GM12878 (cell line): ENCODE measurements around a stretch of chr1.

- RAMPAGE, long total RNA, result no peak
- RRBS, 2 experiments, result no CpG with 5 or more reads among the region's 5 CpGs
CAGE:
- cytosol, long polyA minus RNA, result no peak
- cytosol, long polyA plus RNA, result no peak
- long polyA plus RNA, result no peak
- nucleolus, long total RNA, result no peak
- nucleus, long polyA plus RNA, result no peak
- nucleus, long total RNA, result no peak
These were observed 6.7 kb downstream of the NCF2 start for GRCh38 chr1:183583584-183583940.

DNA sequence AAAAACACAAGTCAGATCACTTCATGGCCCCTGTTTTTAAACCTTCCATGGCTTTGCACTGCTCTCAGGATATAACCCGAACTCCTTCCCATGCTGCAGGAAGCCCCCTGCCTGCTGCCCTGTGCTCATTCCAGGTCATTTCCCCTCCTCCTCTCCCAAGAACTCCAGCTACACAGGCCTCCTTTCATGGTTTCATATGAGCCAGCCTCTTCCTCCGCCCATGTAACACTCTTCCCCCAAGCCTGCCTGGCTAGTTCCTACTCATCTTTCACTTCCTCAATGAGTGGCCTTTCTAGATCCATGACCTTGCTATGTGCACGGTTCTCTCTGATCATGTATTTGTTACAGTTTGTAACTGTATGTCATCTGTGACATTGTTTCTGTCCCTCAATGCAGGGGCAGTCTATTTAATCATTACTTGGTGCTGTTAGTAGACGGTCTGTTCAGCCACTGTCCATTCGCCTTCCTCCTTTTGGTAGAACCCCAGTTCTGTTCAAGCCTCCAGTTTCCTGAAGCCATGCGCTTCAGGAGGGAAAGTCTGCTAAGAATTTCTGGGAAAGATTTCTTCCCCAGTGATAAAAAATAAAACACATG is 3.2 kb upstream of the NCF2 start:
- RAMPAGE, long total RNA, result no peak
- RRBS, 2 experiments, result no CpG with 5 or more reads among the region's 6 CpGs
CAGE:
- cytosol, long polyA minus RNA, result no peak
- cytosol, long polyA plus RNA, result no peak
- long polyA plus RNA, result no peak
- nucleolus, long total RNA, result no peak
- nucleus, long polyA plus RNA, result no peak
- nucleus, long total RNA, result no peak

DNA sequence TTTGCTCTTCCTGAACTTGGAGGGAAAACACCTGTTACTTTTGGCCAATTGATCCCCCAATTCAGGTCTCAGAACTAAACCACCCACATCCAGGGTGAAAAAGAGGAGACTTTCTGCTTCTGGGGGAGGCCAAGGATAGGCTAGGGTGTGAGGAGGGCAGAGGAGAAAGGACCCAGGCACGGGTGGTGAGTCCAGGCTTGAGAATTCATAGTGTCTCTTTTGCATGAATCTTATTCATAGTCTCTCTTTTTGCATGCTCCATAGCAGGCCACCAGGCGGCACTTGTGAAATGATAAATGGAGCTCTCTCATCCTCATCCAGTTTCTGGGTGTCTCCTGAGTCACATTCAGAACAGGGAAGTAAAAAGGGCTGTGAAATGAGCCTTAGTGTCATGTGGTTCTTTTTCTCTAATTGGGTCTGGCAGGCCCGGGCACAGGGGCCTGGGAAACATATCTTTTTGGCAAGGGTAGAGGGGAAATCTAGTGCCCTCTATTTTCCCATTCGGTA is 18.9 kb upstream of the NCF2 start:
- RAMPAGE, long total RNA, result no peak
- RRBS, 2 experiments, result 19 to 40% methylated on average over 2 of the region's 4 CpGs
CAGE:
- cytosol, long polyA minus RNA, result no peak
- cytosol, long polyA plus RNA, result no peak
- long polyA plus RNA, result no peak
- nucleolus, long total RNA, result no peak
- nucleus, long polyA plus RNA, result start-site peak on the minus strand centred at position 199 of the sequence, 39 bp wide, 5 and 5 reads in 2 replicates
- nucleus, long total RNA, result no peak

DNA sequence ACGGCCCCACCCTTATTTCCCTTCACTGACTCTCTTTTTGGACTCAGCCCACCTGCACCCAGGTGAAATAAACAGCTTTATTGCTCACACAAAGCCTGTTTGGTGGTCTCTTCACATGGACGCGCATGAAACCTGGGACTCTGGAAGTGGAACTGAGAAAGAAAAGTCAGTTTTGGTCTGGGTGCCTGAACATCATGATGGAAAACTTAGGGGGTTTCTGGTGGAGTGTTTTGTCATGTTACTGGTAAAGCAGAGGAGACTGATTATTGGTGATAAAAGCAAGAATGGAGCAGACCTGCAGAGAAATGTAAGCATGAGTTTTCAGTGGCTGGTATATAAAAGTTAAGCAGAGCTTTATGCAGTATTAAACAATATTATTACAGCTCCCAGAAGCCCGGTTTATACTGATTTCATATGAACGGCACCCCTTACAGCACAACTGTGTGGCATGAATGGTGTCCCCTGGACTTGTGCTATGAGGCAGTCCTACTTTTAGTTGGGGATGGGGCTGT is 16.3 kb downstream of the ARPC5 start:
- RAMPAGE, long total RNA, result no peak
- RRBS, 2 experiments, result no CpG with 5 or more reads among the region's 5 CpGs
CAGE:
- cytosol, long polyA minus RNA, result no peak
- cytosol, long polyA plus RNA, result no peak
- long polyA plus RNA, result no peak
- nucleolus, long total RNA, result no peak
- nucleus, long polyA plus RNA, result no peak
- nucleus, long total RNA, result no peak

GRCh38 chr1:183891853-183892700 is 87.2 kb downstream of the RGL1 start:
- RAMPAGE, long total RNA, result no peak
- RRBS, 2 experiments, result no CpG with 5 or more reads among the region's 4 CpGs
CAGE:
- cytosol, long polyA minus RNA, result no peak
- cytosol, long polyA plus RNA, result no peak
- long polyA plus RNA, result no peak
- nucleolus, long total RNA, result no peak
- nucleus, long polyA plus RNA, result no peak
- nucleus, long total RNA, result no peak

- RAMPAGE, long total RNA, result no peak
- RRBS, 2 experiments, result no CpG with 5 or more reads among the region's 4 CpGs
CAGE:
- cytosol, long polyA minus RNA, result no peak
- cytosol, long polyA plus RNA, result no peak
- long polyA plus RNA, result no peak
- nucleolus, long total RNA, result no peak
- nucleus, long polyA plus RNA, result no peak
- nucleus, long total RNA, result no peak
These were observed 5.6 kb downstream of the TSEN15 start for GRCh38 chr1:184056866-184057810.

- RAMPAGE, long total RNA, result no peak
- RRBS, 2 experiments, result no CpG with 5 or more reads among the region's 24 CpGs
CAGE:
- cytosol, long polyA minus RNA, result no peak
- cytosol, long polyA plus RNA, result no peak
- long polyA plus RNA, result no peak
- nucleolus, long total RNA, result no peak
- nucleus, long polyA plus RNA, result no peak
- nucleus, long total RNA, result no peak
These were observed 1.3 kb downstream of the C1orf21 start for GRCh38 chr1:184387853-184388879.

DNA sequence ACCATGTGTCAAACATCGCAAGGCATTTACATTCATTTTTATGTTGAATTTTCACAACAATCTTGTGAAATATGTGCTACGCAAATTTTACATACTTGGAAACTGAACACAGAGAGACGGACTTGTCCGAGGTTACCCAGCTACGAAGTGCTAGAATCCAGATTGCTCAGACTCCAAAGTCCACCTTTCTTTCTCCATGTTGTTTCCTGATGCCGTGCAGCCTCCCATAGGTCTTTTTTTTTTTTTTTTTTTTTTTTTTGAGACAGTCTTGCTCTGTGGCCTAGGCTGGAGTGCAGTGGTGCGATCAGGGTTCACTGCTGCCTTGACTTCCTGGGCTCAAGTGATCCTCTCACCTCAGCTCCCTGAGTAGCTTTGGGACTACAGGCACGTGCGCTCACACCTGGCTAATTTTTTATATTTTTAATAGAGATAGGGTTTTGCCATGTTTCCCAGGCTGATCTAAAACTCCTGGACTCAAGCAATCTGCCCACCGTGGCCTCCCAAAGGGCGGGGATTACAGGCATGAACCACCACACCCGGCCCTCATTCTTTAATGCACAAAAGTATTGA is 92.6 kb downstream of the C1orf21 start:
- RAMPAGE, long total RNA, result no peak
- RRBS, 2 experiments, result no CpG with 5 or more reads among the region's 12 CpGs
CAGE:
- cytosol, long polyA minus RNA, result no peak
- cytosol, long polyA plus RNA, result no peak
- long polyA plus RNA, result no peak
- nucleolus, long total RNA, result no peak
- nucleus, long polyA plus RNA, result no peak
- nucleus, long total RNA, result no peak

GRCh38 chr1:184481998-184482635 is 95.3 kb downstream of the C1orf21 start:
- RAMPAGE, long total RNA, result no peak
- RRBS, 2 experiments, result 100% methylated on average over 1 of the region's 7 CpGs; no CpG with 5 or more reads in 1 of the 2 experiments
CAGE:
- cytosol, long polyA minus RNA, result no peak
- cytosol, long polyA plus RNA, result no peak
- long polyA plus RNA, result no peak
- nucleolus, long total RNA, result no peak
- nucleus, long polyA plus RNA, result no peak
- nucleus, long total RNA, result no peak

DNA sequence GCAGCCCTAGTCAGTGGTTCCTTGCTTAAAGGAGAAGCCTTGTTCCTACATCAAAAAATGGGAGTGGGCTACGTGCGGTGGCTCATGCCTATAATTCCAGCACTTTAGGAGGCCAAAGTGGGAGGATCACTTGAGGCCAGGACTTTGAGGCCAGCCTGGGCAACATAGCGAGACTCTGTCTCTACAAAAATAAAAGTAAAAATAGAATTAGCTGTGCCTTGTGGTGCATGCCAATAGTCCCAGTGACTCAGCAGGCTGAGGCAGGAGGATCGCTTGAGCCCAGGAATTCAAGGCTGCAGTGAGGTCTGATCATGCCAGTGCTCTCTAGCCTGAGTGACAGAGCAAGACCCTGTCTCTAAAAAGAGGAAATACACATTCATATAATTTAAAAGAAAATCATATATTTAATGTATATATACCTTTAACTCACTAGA is 127.1 kb downstream of the C1orf21 start:
- RAMPAGE, long total RNA, result no peak
- RRBS, 2 experiments, result no CpG with 5 or more reads among the region's 4 CpGs
CAGE:
- cytosol, long polyA minus RNA, result no peak
- cytosol, long polyA plus RNA, result no peak
- long polyA plus RNA, result no peak
- nucleolus, long total RNA, result no peak
- nucleus, long polyA plus RNA, result no peak
- nucleus, long total RNA, result no peak

- RAMPAGE, long total RNA, result no peak
- RRBS, 2 experiments, result no CpG with 5 or more reads among the region's 5 CpGs
CAGE:
- cytosol, long polyA minus RNA, result no peak
- cytosol, long polyA plus RNA, result no peak
- long polyA plus RNA, result no peak
- nucleolus, long total RNA, result no peak
- nucleus, long polyA plus RNA, result no peak
- nucleus, long total RNA, result no peak
These were observed 164.4 kb downstream of the EDEM3 start for GRCh38 chr1:184590163-184590742.

DNA sequence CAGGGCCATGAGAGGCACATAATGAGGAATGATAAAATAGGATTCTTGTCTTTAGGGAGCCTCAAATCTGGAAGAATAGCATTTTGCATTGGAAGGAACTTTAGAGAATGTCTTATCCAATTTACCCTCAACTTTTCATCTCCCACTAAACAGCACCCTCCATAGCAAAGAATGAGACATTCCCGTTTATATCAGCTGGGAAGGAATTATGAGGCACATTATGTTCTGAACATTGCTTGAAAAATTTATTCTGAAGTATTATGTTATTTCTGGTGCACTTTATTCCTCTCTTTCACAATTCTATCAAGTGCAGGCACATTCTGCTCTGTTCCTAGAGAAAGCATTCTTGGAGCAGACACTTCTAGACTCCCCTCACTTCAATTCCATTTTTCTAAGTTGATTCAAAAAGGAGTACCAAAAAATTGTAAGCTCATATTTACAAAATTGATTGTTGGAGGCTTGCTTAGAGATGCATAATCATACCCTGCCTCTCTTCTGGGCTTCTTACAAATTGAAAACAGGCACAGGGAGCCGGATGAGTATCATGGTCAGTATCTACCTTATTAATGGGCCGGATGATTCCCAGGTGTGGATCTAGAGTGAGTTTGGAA is 147.8 kb downstream of the EDEM3 start:
- RAMPAGE, long total RNA, result no peak
- RRBS, 2 experiments, result 60 to 67% methylated on average over 2 of the region's 3 CpGs
CAGE:
- cytosol, long polyA minus RNA, result no peak
- cytosol, long polyA plus RNA, result no peak
- long polyA plus RNA, result no peak
- nucleolus, long total RNA, result no peak
- nucleus, long polyA plus RNA, result no peak
- nucleus, long total RNA, result no peak

DNA sequence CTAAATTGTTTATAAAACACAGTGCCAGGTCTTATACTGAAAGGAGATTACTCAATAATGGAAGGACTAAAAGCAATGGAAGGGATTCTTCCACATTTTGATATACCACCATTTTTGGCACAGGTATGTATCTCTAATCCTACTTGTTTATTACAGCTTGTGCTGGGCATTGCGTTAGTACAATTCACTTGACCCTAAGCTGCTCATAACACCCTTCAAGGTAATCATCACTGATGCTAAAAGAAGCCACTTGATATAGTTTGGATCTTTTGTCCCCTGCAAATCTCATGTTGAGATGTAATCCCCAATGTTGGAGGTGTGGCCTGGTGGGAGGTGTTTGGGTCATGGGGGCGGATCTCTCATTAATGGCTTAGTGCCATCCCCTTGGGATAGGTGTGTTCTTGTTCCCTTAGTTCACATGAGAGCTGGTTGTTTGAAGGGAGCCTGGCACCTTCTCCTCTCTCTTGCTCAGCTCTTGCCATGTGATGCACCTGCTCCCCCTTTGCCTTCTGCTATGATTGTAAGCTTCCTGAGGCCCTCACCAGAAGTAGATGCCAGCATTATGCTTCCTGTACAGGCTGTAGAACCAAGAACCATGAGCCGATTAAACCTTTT is 71.1 kb downstream of the NIBAN1 start:
- RAMPAGE, long total RNA, result no peak
- RRBS, 2 experiments, result no CpG with 5 or more reads among the region's 3 CpGs
CAGE:
- cytosol, long polyA minus RNA, result no peak
- cytosol, long polyA plus RNA, result no peak
- long polyA plus RNA, result no peak
- nucleolus, long total RNA, result no peak
- nucleus, long polyA plus RNA, result no peak
- nucleus, long total RNA, result no peak

DNA sequence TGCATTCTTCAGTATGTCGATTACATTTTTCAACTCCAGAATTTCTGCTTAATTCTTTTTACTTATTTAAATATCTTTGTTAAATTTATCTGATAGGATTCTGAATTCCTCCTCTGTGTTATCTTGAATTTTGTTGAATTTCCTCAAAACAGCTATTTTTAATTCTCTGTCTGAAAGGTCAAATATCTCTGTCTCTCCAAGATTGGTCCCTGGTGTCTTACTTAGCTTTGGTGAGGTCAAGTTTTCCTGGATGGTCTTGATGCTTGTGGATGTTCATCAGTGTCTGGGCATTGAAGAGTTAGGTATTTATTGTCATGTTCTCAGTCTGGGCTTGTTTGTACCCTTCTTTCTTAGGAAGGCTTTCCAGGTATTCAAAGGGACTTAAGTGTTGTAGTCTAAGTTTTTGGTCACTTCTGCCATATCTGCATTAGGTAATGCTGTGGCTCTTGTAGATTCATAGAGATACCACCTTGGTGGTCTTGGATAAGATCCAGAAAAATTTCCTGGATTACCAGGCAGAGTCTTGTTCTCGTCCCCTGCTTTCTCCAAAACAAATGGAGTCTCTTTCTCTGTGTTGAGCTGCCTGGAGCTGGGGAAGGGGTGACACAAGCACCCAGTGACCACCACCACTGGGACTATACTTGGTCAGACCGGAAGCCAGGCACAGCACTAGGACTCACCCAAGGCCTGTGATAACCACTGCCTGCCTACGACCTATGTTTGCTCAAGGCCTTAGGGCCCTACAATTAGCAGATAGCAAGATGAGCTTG is 47.2 kb downstream of the NIBAN1 start:
- RAMPAGE, long total RNA, result no peak
- RRBS, 2 experiments, result no CpG with 5 or more reads among the region's 4 CpGs
CAGE:
- cytosol, long polyA minus RNA, result no peak
- cytosol, long polyA plus RNA, result no peak
- long polyA plus RNA, result no peak
- nucleolus, long total RNA, result no peak
- nucleus, long polyA plus RNA, result no peak
- nucleus, long total RNA, result no peak

DNA sequence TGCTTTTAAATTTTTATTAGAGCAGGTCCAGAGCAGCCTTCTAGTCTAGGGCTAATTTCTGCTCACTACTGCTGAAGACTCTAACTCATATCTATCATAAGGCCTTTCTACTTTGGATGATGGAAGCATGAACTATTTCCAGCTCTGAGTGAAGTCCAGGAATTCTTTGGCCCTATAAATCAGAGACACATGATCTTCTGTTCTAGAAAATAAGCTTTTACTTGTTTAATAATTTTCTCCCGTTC is 14.7 kb downstream of the NIBAN1 start:
- RAMPAGE, long total RNA, result no peak
- RRBS, 2 experiments, result no CpG with 5 or more reads among the region's 1 CpG
CAGE:
- cytosol, long polyA minus RNA, result no peak
- cytosol, long polyA plus RNA, result no peak
- long polyA plus RNA, result no peak
- nucleolus, long total RNA, result no peak
- nucleus, long polyA plus RNA, result no peak
- nucleus, long total RNA, result no peak

DNA sequence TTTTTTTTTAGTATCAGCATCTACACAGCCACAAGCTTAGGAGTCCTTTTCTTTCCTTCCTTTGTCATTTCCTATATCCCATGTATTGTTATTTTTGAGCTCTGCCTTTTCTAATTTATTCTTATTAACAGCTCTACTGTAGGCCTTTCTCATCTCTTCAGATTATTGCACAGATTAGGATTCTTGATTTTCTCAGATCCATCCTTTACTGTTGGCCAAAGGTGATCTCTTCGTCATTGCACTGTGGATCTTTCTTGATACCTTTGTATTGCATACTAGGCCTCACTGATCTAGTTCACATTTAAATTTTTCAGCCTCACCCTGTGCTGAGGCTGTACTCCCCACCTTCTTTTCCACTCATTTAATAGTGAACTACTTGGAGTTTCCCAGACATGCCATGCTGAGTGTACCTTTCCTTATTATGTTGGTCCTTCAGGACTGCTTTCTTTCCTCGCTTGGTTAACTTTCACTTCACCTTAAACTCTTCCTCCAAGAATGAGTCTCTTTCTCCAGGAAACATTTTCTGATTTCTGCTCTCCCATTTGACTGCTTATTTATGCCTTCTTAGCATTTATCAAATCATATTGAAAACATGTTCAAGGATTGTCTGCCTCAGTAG is 20.7 kb downstream of the RNF2 start:
- RAMPAGE, long total RNA, result no peak
- RRBS, 2 experiments, result no CpG with 5 or more reads among the region's 2 CpGs
CAGE:
- cytosol, long polyA minus RNA, result no peak
- cytosol, long polyA plus RNA, result no peak
- long polyA plus RNA, result no peak
- nucleolus, long total RNA, result no peak
- nucleus, long polyA plus RNA, result no peak
- nucleus, long total RNA, result no peak

DNA sequence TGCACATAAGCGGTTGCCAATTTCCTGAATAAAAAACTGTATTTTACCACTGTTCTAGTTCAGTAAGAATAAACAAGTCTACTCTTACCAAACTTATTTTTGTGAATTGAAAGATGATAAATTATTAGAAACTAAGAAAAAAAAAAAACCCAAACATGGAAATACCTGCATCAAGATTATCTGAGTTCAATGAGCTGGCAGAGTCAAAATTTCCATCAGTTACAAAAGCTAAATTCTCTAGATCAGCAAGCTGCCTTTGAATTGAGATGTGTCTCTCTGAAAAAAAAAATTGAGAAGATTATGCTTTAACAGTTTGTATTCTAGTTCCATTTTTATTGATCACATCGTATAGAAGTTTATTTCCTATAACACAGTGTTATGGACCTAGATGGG is 5.1 kb downstream of the TRMT1L start:
- RAMPAGE, long total RNA, result no peak
- RRBS, 2 experiments, result no CpG with 5 or more reads among the region's 2 CpGs
CAGE:
- cytosol, long polyA minus RNA, result no peak
- cytosol, long polyA plus RNA, result no peak
- long polyA plus RNA, result no peak
- nucleolus, long total RNA, result no peak
- nucleus, long polyA plus RNA, result no peak
- nucleus, long total RNA, result no peak

DNA sequence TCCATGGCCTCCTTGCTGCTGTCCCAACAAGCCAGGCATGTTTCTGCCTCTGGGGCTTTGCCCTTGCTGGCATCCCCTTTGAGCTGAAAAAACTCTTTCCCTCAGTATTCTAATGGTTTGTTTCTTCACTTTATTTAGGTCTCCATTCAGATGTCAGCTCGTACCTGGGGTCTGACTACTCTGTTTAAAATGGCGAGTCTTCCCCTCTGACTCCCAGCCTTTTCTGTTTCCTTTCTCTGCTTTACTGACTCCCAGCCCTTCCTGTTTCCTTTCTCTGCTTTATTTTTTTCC is 8.7 kb downstream of the SWT1 start:
- RAMPAGE, long total RNA, result no peak
- RRBS, 2 experiments, result no CpG with 5 or more reads among the region's 2 CpGs
CAGE:
- cytosol, long polyA minus RNA, result no peak
- cytosol, long polyA plus RNA, result no peak
- long polyA plus RNA, result no peak
- nucleolus, long total RNA, result no peak
- nucleus, long polyA plus RNA, result no peak
- nucleus, long total RNA, result no peak

- RAMPAGE, long total RNA, result no peak
- RRBS, 2 experiments, result no CpG with 5 or more reads among the region's 3 CpGs
CAGE:
- cytosol, long polyA minus RNA, result no peak
- cytosol, long polyA plus RNA, result no peak
- long polyA plus RNA, result no peak
- nucleolus, long total RNA, result no peak
- nucleus, long polyA plus RNA, result no peak
- nucleus, long total RNA, result no peak
These were observed 23.3 kb downstream of the IVNS1ABP start for GRCh38 chr1:185293312-185294525.

GRCh38 chr1:185297994-185298383 is 19.1 kb downstream of the IVNS1ABP start:
- RAMPAGE, long total RNA, result no peak
- RRBS, 2 experiments, result no CpG with 5 or more reads among the region's 2 CpGs
CAGE:
- cytosol, long polyA minus RNA, result no peak
- cytosol, long polyA plus RNA, result no peak
- long polyA plus RNA, result no peak
- nucleolus, long total RNA, result no peak
- nucleus, long polyA plus RNA, result no peak
- nucleus, long total RNA, result no peak